HCT116 (cell line): ENCODE measurements around a stretch of chr12.

DNA sequence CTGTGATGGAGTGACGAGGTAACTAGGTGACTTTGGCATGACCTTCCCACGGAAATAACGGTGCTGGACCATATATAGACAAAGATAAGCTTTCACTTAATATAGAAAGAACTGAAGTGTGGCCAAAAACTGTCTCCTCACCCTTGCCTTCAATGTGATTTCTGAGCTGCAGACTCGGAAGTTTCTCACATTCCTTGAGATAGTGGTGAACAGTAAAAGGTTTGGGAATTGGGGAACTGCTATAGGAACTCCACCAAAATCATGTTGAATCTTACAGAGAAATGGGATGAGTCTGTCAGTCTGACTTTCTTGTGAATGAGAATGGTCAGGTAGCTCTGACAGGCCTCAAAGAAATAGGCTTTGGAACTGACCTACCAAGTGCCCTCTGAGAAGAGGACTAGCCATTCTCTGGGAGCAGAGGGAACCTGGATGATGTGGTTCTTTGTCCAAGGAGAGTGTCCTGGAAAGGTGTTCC, 185.5 kb downstream of the CACNA1C start:
- RRBS, result no CpG with 5 or more reads among the region's 4 CpGs

GRCh38 chr12:2376690-2377319, 324.0 kb downstream of the CACNA1C start:
- RRBS, result no CpG with 5 or more reads among the region's 11 CpGs

DNA sequence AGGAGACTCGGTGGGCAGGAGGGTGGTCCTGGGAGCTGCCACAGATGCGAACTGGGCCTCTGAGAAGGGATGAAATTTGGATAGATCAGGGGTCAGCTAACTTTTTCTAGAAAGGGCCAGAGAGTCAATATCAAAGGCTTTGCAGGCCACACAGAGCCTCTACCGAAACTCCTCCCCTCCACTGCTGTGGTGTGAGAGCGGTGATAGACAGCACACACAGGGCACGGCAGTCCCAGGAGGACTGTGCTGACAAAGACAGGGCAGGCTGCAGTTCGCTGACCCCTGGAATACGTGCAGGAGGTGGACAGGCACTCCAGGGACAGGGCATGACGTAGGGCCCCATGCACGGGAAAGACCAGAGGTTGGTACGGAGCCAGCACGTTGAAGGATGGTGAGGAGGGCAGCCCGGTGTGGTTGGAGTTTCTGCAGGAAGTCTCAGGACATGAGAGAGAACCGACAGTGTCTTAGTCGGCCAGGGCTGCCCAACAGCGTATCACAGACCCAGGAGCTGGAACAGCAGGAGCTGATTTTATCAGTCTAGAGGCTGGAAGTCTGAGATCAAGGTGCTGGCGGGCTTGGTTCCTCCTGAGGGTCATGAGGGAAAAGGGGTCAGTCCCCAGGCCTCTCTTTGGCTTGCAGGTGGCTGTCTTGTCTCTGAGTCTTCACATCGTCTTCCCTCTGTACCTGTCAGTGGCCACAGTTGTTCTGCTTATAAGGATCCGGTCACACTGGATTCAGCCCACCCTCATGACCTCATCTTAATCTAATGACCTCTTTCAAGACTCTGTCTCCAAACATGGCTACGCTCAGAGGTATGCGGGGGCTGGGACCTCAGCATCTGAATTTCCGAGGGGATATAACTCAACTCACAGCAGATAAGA, 254.2 kb upstream of the FKBP4 start:
- RRBS, result no CpG with 5 or more reads among the region's 21 CpGs

- RRBS, result no CpG with 5 or more reads among the region's 9 CpGs
Observed at GRCh38 chr12:2613747-2614330, 180.9 kb upstream of the FKBP4 start.

DNA sequence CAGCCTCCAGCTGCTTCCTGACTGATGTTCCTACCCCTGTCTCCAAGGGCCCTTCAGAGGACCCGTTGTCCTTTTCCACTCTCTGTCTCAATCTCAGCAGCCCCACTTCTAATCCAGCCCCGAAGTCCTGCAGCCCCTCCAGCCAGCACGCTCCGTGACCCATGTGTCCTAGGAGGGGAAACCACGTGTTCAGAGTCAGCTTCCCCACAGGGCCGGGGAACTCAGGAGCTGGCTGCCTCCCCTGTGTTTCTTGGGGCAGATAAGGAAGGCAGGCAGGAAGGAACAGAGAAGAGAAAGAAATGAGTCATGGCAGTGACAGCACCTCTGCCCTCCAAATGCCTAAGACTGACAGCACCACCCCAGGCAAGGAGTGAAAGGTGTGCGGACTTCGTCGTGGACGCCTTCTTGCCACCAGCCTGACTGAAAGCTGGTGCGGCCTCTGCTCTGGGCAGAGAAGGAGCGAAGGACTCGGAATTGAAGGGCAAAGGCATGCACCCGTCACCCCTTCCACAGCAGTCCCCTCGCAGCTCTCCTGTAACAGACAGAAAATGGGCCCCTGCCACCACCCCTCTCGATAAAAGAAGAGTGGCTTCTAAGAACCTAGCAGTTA, 167.0 kb upstream of the FKBP4 start:
- RRBS, result no CpG with 5 or more reads among the region's 16 CpGs

- RRBS, result no CpG with 5 or more reads among the region's 12 CpGs
Observed at GRCh38 chr12:2683828-2684299, 110.9 kb upstream of the FKBP4 start.

DNA sequence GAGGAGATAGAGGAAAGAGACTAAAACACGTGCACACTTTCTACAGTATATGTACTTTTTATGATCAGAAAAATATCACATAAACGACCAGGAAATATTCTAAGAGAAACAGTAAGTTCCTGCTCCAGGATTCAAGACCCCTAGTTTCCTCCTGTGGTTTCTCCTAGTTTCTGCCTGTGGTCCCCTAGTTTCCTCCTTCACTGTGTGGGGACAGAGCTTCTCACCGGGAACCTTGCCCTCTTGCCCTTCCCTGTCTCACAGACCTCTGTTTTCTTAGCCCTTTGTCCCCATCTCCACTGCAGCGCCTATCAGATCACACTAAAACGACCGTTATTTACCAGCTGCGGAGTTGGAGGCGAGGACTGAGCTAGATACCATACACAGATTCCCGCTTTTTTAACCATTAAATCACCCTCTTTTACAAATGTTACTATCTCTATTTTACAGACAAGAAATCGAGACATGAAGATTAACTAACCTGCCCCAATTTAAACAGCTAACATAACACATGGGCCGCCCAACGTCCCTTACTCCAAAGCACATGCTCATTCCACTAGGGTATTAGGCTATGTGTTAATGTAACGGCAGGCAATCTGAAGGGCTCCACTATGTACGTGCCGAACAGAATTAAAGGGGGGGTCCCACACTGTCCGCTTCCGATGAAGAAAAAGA, 2.1 kb upstream of the FKBP4 start:
- RRBS, result no CpG with 5 or more reads among the region's 17 CpGs

GRCh38 chr12:2977601-2978167, 18.5 kb downstream of the TEAD4 start:
- RRBS, result 94% methylated on average over 6 of the region's 10 CpGs

- RRBS, result no CpG with 5 or more reads among the region's 13 CpGs
Observed at GRCh38 chr12:3047834-3048404, 29.3 kb upstream of the TSPAN9 start.

- RRBS, result no CpG with 5 or more reads among the region's 12 CpGs
Observed at GRCh38 chr12:3204133-3204928, 127.2 kb downstream of the TSPAN9 start.

DNA sequence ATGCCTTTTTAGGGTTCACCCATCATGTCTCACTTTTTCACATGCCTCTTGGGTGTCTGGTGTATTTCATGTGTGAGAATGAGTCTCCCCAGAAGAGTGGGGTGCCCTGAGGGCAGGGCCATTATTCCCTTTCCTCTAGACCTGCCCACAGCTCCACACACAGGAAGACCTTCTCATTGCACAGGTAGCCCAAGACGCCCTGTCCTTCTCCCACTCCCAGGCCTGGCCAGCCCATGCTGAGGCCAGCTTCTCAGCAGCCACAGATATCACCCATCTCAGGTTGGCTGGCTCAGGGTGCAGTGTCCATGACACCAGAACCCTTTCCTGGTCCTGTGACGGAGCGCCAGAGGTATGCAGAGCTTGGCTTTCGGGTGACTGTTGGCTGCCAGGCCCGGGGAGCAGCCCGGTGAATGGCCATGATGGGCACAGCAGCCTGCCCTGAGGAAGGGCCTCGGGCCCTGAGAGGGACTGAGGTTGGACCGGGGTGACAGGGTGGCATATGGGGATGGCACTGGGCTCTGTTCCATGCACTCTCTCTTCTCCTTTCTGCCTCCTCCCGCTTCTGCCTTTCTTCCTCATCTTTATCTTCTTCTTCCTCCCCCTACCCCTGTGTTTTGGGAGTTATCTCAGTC, 173.4 kb downstream of the TSPAN9 start:
- RRBS, result 95% methylated on average over 3 of the region's 9 CpGs

GRCh38 chr12:3264211-3264796, 187.1 kb downstream of the TSPAN9 start:
- RRBS, result no CpG with 5 or more reads among the region's 24 CpGs

- RRBS, result 25% methylated on average over 1 of the region's 3 CpGs
Observed at GRCh38 chr12:3415885-3416117, 75.2 kb upstream of the PRMT8 start.

DNA sequence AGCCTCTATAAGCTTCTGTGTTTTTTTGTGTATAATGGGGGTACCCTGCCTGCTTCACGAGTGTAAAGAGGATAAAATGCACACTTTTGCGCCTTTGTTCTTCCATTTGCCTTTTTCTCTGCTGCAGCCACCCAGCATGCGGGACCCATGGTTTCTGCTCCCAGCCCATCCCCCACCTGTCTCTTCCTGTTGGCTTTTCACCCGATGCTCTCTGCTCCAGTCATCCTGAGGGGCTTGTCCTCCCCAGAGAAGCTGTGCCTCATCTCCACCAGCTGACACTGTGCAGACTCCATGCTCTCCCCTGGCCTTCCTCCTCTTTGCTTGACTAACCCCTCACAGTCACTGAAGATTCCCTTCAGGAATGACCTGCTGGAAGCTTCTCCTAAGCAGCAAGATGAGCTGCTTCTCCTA, 16.7 kb upstream of the PRMT8 start:
- RRBS, result no CpG with 5 or more reads among the region's 4 CpGs

- RRBS, result no CpG with 5 or more reads among the region's 10 CpGs
Observed at GRCh38 chr12:3684552-3685056, 68.3 kb downstream of the CRACR2A start.

DNA sequence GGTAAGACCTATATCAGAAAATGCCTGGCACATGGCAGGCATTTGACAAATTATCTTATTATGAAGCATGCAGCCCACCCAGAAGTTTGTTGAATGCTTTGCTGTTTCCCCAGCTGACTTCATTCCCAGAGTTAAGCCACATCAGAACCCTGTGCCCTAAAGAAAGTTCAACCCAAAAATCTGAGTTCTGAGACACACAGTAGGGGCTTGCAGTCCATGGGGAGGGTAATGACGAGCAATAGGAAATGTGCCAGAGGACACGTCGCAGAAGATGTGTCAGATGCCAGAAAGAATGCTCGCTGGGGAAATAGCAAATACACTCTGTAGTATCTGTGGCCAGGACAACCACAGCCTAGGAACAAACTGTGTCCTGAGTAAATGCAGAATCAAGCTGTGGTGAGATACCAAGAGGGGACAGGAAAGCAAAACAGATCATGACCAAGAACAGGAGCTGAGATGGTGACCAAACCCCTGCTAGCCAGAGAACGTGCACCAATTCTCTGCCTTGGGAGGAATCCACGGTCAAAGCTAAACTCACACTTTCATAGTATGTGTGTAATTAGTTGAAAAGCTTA, 9.2 kb downstream of the CRACR2A start:
- RRBS, result no CpG with 5 or more reads among the region's 6 CpGs

DNA sequence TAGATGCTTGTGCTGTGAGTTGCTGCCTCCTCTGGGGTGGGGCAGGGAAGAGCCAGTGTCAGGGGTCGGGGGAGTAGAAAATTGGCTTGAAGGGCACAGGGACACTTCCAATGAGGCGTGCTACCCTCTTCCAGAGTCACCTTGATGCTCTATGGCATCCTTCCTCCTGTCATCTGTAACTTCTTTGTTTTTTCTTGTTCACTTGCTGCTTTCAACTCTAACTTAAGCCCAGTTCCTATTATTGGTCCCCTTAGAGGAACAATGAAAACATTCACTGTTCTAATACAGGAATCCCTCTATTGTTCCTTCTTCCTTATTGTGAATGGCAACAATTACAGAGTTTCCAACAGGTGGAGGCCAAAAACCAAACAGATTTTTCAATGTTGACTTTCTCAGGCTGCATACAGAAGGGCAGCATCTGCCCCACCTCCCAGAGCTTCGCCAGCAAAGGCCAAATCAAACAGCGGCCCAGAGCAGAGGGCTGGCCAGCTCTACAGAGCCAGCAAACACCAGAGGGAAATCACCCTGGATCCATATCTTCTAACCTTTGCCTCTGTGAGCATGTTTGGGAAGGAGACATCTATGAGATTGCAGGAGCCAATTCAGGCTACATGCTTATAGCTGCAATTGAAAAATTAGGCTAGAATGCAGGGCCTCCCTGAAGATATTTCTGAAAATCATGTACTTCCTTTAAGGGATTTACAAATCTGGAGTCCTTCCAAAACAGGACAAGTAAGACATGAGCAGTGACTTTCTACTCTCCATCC, 4.3 kb upstream of the CRACR2A start:
- RRBS, result no CpG with 5 or more reads among the region's 4 CpGs

DNA sequence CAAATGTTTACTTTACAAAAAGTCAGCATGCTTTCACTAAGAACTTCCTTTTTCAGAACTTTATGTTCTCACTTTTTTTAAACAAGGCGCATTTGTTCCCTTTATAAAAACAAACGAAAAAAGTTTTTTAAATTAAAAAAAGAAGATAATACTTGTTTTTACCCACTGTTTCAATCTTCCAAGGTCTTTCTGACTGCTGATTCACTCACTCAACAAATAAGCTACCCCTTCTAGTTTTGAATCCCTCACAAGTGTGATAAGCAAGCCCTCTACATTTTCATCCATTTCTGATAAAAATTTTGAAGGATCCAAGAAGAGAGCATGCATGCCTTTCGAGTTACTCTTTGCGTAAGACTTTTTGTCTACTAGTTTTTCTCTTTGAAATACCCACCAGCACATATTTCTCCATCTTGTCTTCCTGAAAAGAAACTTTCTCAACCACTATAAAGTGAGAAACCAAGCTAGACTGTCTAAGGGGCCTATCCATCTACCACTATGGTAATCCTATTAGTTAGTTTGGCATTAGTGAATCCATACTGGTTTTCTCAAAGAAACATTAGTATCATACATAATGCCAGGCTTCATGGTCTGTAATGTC, 57.0 kb downstream of the PARP11 start:
- RRBS, result no CpG with 5 or more reads among the region's 4 CpGs

GRCh38 chr12:3885146-3885469, 11.9 kb upstream of the PARP11 start:
- RRBS, result no CpG with 5 or more reads among the region's 4 CpGs

- RRBS, result no CpG with 5 or more reads among the region's 3 CpGs
Observed at GRCh38 chr12:3951018-3951241, 77.7 kb upstream of the PARP11 start.